Breast (tissue), 4 donors: ENCODE data around the genes CHRNG and UGT1A6.

DNA sequence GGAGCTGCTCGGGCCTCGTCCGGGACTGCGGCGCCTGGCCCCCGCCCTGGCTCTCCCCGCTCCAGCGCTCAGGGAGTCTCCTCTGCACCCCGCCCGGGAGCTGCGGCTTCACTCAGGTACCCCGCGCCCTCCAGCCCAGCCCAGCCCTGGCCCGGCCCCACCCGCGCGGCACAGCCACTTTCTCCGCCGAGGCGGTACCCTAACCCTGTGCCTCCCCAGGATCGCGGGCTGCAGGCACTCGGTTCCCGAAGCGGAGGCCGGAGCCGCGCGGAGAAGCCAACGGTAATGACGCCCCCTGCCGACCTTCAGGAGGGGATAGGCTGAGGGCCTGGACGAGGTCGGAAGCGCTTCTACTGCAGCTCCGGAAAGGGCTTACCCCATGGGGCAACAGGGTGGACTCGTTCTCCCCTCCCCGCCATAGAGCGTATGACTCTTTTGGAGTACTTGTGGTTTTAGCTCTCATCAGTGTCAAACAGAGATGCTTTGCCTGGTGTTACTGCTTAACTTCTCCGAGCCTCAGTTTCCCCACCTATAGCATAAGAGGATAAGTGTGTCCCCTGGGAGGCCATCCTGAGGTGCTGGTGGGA lies 1.8 kb upstream of the CHRND start:
- PRO-cap, 3 experiments, result no peak in any of the 3 experiments
- RRBS, result 1% methylated on average over 31 of the region's 40 CpGs

DNA sequence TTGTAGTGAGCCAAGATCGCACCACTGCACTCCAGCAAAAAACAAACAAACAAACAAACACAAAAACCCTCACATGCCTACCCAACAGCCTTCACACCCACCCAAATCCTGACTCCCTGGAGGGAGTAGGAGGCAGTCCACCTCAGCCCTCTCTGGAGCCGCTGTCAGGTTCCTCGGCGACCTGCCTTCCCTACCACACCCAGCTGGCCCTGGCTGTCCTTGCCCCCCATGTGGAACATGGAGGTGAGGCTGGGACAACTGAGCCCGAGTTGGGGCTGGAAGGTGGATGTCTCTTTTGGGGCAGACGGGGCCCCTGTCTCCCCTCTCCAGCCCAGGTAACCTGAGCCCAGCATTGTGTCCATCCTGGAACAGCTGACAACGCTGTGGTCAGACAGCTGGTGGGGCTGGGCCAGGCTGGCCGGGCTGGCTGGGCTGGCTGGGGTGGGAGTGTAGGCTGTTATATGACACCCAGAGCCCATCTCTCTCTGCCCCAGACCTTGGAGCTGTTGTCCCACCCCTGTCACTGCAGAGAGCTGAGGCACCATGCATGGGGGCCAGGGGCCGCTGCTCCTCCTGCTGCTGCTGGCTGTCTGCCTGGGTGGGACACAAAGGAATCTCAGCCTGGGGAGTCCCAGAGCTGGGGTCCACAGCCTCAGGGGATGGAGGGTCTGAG lies at the start of gene CHRNG:
Gene CHRNG, plus strand, starts transcription at position 488 of the 673 bp plus-strand sequence.
- PRO-cap, 3 experiments, result no peak in any of the 3 experiments
- RRBS, result no CpG with 5 or more reads among the region's 9 CpGs

- PRO-cap, 3 experiments, result no peak in any of the 3 experiments
- RRBS, result no CpG with 5 or more reads among the region's 6 CpGs
These were observed 23.2 kb downstream of the EIF4E2 start for GRCh38 chr2:232573619-232574240.

DNA sequence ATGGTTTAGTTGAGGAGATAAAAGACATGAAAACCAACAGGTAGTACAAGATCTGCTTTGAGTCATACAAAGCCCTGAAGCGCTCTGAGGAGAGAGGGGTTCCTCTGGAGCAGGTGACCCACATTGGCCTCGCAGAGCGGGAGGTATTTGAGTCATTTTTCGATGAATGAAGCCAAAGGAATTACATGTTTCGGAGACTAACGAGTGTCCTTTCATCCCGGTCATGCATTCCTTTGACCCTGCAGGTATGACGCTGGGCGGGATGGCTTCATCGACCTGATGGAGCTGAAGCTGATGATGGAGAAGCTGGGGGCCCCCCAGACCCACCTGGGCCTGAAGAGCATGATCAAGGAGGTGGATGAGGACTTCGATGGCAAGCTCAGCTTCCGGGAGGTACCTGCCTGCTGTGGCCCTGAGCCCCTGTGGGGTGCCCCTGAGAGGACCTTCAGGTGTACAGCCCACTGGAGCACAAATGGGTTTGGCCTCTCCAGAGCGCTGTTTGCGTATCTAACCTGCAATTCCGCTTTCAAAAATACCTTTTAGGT lies 29.2 kb downstream of the EFHD1 start:
- PRO-cap, 3 experiments, result no peak in any of the 3 experiments
- RRBS, result no CpG with 5 or more reads among the region's 15 CpGs

GRCh38 chr2:232792731-232793459 lies 16.5 kb upstream of the KCNJ13 start:
- PRO-cap, 3 experiments, result no peak in any of the 3 experiments
- RRBS, result no CpG with 5 or more reads among the region's 5 CpGs

- PRO-cap, 3 experiments, result no peak in any of the 3 experiments
- RRBS, result no CpG with 5 or more reads among the region's 6 CpGs
These were observed 5.2 kb downstream of the SNORC start for GRCh38 chr2:232875287-232875590.

- PRO-cap, 3 experiments, result no peak in any of the 3 experiments
- RRBS, result no CpG with 5 or more reads among the region's 5 CpGs
These were observed 46.9 kb downstream of the NGEF start for GRCh38 chr2:232966147-232966562.

DNA sequence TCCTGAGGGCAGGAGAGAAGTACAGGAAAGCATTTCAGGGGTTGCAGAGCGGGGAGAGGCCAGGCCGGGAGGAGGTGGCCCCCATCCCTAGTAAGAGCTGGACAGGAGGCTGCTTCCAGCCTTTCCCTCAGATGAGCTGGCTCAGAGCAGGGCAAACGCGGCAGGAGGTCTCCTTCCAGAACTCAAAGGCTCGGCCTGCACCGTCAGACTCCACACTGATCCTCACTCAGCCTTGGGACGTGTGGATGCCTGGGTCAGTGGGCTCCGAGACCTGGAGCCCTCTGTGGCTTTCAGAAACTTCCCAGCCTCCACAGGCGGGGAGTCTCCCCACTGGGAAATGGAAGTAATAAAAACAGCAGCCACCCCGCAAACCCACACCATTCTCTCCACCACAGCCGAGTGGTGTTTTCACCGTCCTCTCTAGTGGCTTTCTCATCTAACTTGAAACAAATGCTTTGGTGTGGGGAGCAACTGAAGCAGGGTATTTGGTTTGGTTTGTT lies 54.3 kb downstream of the INPP5D start:
- PRO-cap, 3 experiments, result no peak in any of the 3 experiments
- RRBS, result no CpG with 5 or more reads among the region's 12 CpGs

- PRO-cap, 3 experiments, result no peak in any of the 3 experiments
- RRBS, result no CpG with 5 or more reads among the region's 19 CpGs
These were observed 64.7 kb downstream of the INPP5D start for GRCh38 chr2:233124667-233125446.

DNA sequence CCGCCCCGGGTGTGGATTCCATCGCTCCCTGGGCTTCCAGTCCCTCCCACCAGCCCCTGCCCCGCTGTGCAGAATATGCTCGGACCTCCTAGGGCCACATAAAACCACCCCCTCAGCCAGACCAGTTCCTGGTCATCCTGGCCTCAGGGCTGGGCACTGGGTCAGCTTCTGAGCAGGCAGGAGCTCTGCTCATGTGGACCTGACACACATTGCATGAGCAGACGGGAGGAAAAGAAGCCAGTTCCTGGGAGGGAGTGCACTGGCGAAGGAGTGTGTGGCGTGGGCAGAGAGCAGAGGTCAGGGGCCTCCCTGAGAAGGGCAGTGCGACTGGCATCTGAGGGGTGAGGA lies 85.3 kb upstream of the ATG16L1 start:
- PRO-cap, 3 experiments, result no peak in any of the 3 experiments
- RRBS, result no CpG with 5 or more reads among the region's 9 CpGs

DNA sequence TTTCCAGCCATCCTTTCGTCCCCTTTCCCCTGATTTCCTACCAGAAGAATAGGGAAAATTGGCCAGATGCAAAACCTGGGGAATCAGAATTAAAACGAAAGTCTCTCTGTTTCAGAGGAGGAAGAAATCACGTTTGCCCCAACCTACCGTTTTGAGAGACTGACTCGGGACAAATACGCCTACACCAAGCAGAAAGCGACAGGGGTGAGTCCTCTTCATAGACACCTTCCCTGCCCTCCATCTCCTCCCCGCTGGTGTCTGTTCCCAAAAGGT lies 80.6 kb upstream of the ATG16L1 start:
- PRO-cap, 3 experiments, result no peak in any of the 3 experiments
- RRBS, result no CpG with 5 or more reads among the region's 8 CpGs

DNA sequence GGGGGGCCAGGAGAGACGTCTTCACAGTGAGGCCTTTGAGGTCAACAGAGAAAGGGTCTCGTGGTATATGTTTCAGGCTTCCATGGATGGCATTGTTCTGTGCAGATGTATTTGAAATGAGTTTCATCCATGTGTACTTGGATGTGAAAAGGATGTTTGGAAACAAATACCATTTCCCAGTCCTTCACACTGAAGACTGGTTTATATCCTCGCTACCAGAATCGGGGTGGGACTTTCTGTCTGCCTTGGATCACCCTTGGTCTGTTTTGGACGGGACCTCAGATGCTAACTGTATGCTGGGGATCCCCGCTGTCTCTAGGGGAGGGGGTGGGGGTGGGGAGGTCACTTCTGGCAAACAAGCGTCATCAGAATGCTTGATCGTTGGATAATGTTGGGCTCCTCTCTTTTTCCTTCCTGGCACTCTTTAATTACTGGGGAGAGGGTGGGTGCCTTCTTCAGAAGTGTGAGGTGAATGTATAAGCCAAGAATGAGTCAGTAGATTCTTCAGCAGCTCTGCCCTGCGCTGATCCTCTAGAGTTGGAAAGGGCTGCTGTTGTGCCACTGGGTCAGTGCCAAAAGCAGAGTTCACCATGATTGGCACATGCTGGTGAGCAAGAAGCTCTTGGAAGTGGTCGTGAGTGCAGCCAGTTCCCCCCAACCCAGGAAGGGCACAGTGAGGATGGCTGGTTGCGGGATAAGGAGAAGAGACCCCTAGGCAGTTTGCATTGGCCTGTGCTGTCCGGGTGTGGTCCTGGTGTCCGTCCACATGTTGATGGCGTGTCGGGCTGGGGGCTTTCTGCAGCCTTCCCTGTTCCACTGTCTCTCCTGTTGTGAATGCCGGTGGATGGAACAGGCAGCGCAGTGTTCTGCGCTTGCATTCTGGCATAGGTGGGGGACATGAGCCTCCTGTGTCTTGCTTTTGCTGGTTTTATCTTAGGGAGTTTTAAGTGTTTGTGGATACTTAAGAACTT lies 32.2 kb downstream of the DGKD start:
- PRO-cap, 3 experiments, result no peak in any of the 3 experiments
- RRBS, result 82% methylated on average over 3 of the region's 18 CpGs

- PRO-cap, 3 experiments, result no peak in any of the 3 experiments
- RRBS, result no CpG with 5 or more reads among the region's 8 CpGs
These were observed 67.2 kb downstream of the DGKD start for GRCh38 chr2:233421439-233421987.

GRCh38 chr2:233424037-233424723 lies 69.9 kb downstream of the DGKD start:
- PRO-cap, 3 experiments, result peak in 2 of 3 experiments; most common plus-strand start chr2:233424552 (in 2); most common minus-strand start chr2:233424607 (in 1)
- RRBS, result no CpG with 5 or more reads among the region's 15 CpGs

DNA sequence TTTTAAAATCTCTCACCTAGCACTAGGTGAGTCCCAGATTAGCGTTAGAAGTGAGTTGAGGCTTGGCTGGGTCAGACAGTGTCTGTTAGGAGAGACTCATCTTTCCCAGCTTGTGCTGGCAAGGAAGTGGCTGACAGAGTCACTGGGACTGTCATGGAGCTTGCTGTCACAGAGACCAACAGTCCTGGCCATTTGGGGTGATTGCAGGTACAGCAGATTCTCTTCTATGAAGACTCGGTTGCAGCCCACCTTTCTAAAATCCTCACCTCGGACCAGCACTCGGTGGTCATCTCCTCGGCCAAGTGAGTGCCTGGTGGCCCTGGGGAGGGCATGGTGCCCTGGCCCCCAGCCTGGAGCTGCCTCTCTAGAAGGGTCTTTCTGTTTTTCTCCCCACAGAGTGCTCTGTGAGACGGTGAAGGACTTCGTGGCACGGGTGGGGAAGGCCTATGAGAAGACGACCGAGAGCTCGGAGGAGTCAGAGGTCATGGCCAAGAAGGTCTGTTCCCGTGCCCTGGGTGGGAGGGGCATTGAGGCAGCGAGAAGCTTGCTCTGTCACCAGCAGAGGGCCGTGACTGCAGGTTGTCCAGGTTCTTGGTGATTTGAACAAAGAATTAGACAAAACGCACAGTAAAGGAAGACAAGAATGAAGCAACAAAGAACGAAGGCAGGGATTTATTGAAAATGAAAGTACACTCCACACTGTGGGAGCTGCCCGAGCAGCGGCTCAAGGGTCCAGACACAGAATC lies 93.8 kb downstream of the DGKD start:
- PRO-cap, 3 experiments, result no peak in any of the 3 experiments
- RRBS, result no CpG with 5 or more reads among the region's 18 CpGs

GRCh38 chr2:233457991-233458505 lies 103.8 kb downstream of the DGKD start:
- PRO-cap, 3 experiments, result no peak in any of the 3 experiments
- RRBS, result no CpG with 5 or more reads among the region's 21 CpGs

DNA sequence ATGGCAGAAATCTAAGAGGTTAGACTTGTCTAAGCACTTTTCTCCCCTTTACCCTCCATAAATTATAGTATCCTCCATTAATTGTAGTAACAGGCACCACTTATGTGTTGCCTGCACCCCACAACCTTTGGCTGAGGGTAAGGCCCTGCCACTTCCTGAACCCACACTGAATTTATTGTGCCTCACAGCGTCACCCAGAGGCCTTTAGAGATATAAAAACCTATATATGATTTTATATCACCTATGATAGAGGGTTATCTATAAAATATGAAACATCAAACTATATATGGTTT lies 2.6 kb downstream of the UGT1A9 start:
- PRO-cap, 3 experiments, result no peak in any of the 3 experiments
- RRBS, result no CpG with 5 or more reads among the region's 1 CpG

- PRO-cap, 3 experiments, result no peak in any of the 3 experiments
- RRBS, result no CpG with 5 or more reads among the region's 8 CpGs
These were observed at the start of gene UGT1A6 for GRCh38 chr2:233692449-233693030. Gene UGT1A6, plus strand, starts transcription at chr2:233692890.

GRCh38 chr2:233746902-233747317 lies 13.2 kb upstream of the UGT1A1 start:
- PRO-cap, 3 experiments, result no peak in any of the 3 experiments
- RRBS, result no CpG with 5 or more reads among the region's 7 CpGs

GRCh38 chr2:233763727-233764893 lies 4.0 kb downstream of the UGT1A1 start:
- PRO-cap, 3 experiments, result no peak in any of the 3 experiments
- RRBS, result no CpG with 5 or more reads among the region's 12 CpGs